ENCODE measurements around the genes ZNF717, POU1F1, C3orf38 and OR5H14.

DNA sequence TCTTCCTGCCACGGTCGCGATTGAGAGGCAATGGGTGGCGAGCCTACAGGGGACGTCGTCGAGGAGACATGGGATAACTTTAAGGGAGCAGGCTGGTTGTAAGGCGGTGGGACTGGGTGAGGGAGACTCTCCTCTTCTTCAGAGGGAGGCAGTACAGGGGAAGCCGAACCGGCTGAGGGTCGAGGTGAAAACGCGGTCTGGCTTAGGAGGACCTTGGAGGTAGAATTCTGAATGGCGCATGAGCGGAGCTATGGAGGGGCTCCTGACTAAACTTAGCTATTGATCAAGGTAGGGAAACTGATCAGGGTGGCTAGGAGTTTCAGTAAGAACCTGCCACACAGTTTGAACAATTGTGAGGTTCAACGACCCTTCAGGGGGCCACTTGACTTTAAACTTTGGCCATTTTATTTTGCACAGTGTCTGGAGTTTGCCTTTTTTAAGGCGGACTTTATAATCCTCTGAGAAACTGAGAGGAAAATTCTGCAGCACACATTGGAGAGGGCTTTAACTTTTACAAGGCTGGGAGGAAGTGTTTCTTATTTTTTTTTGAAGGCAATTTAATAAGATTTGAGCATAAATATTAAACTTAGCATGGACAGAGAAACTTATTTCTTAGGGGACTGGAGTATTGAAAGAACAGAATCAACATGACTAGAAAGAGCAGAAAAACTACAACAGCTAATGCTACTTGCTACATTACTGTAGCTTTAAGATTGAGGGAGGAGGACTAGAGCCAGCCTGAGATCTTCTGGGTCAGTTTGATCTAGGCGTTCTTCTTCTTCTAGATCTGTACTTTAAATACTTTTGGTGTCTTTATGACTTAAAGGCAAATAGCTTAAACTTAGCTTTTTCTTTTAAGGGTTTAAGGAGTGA, 159.3 kb upstream of the FRG2C start:
- PRO-cap, 2 experiments, result no peak in any of the 2 experiments
- RAMPAGE, long total RNA, 4 experiments, result start-site peak on the plus strand in 1 of 4 experiments, centred at position 243 of the sequence, 11 reads per replicate

DNA sequence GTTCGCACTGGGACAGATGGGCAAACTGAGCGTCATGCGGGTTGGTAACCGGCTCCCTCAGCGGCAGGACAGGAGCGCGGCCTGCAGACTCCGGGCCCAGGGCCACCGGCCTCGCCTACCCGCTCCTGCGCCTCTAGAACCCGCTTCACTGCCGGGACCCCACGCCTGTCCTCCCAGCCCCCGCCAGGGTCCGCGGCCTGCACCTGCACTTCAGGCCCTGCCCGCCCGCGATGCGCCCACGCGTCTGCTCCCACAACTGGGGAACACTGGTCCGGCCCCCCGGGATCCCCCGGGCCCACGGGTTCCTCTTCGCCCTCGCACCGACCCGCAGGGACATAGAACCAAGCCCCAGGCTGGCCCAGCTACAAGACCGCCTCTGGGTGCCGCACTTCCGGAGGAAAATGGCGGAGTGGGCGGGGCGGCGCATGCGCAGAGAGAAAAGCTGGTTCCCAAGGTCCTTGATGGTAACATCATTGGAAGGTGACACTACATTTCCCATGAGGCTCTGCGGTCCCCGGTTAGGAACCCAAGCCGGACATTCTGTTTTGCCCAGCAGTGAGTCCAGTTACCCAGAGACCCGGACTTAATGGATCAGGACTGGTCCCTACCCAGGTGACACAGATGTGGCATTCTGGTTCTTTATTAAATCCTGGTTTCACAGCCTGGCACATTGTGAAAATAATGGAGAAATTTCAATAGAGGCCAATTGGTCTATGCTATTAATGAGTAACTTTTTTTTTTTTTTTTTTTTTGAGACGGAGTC, at the start of gene ZNF717:
TSS of gene ZNF717 (minus strand) at position 369 of the 763 bp plus-strand sequence.
- PRO-cap, 2 experiments, result peak in 2 of 2 experiments; most common minus-strand start position 377 of the sequence (in 2)
- RAMPAGE, long total RNA, 4 experiments, result start-site peak on the minus strand in 4 of 4 experiments, centred at positions 351 to 370 of the sequence, 30 to 73 reads per replicate

- PRO-cap, 2 experiments, result no peak in any of the 2 experiments
- RAMPAGE, long total RNA, 4 experiments, result no peak in any of the 4 experiments
Observed at GRCh38 chr3:76165157-76165524, 379.8 kb upstream of the ZNF717 start.

- PRO-cap, 2 experiments, result no peak in any of the 2 experiments
- RAMPAGE, long total RNA, 4 experiments, result no peak in any of the 4 experiments
Observed at GRCh38 chr3:77617577-77617958, 577.7 kb downstream of the ROBO2 start.

GRCh38 chr3:78923520-78924749, 843.9 kb downstream of the ROBO1 start:
- PRO-cap, 2 experiments, result no peak in any of the 2 experiments
- RAMPAGE, long total RNA, 4 experiments, result no peak in any of the 4 experiments

DNA sequence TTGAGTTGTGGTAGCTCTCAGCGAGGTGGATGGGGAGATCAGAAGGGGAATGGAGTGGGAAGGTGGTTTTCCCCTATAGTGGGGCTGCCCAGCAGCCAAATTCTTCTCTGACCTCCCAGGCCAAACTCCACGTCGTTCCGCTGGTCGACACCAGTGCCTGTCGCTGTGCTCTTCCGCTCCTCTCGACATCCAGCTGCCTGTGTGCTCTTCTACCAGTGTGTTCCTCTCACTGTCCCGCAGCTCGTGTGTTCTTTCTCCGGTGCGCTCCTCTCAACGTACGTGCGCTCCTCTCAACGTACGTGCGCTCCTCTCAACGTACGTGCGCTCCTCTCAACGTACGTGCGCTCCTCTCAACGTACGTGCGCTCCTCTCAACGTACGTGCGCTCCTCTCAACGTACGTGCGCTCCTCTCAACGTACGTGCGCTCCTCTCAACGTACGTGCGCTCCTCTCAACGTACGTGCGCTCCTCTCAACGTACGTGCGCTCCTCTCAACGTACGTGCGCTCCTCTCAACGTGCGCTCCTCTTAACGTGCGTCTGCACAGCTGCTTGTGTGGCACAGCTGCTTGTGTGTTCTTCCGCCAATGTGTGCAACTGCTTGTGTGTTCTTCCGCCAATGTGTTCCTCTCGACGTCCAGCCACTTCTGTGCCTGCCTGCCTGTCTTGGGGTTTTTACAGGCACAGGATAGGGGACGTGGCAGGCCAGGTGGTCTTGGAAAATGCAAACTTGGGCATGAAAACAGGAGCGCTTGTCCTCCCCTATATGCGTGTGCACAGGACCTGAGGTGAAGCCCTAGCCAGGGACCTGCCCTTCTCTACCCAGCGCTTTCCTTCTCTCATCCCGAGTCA, 991.1 kb downstream of the GBE1 start:
- PRO-cap, 2 experiments, result no peak in any of the 2 experiments
- RAMPAGE, long total RNA, 4 experiments, result no peak in any of the 4 experiments

DNA sequence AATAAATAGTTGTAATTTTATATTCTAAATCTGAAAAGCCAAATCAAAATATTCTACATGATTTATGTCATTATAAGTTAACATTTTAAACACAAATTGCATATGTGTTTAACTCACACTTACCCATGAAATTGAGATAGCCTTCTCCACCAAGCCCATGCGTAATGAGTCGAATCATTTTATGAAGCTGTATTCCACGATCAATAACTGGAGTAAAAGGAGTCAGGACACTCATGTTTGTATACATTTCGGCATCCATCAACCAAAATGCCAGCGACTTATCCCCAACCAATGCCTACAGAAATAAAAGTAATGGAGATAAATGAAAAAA, 183.7 kb downstream of the GBE1 start:
- PRO-cap, 2 experiments, result no peak in any of the 2 experiments
- RAMPAGE, long total RNA, 4 experiments, result start-site peak on the minus strand in 1 of 4 experiments, centred at position 249 of the sequence, 19 reads per replicate

DNA sequence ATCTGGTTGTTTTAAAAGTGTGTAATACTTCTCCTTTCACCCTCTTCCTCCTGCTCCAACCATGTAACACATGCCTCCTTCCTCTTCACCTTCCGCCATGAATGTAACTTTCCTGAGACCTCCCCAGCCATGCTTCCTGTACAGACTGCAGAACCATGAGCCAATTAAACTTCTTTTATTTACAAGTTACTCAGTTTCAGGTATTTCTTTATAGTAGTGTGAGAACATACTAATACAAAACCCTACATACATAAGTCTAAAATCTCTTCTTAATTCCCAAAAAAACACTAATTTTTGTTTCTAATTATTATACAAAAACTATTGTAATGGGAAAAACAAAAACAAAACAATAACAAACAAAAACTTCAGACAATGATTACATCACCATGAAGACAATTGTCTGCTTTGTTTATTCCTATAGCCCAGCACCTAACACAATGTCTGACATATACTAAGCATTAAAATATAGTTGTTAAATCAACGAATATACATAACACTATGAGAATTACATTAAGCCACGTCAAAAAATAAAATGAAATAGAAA, 29.7 kb downstream of the GBE1 start:
- PRO-cap, 2 experiments, result no peak in any of the 2 experiments
- RAMPAGE, long total RNA, 4 experiments, result start-site peak on the minus strand in 1 of 4 experiments, centred at position 339 of the sequence, 5 reads per replicate

DNA sequence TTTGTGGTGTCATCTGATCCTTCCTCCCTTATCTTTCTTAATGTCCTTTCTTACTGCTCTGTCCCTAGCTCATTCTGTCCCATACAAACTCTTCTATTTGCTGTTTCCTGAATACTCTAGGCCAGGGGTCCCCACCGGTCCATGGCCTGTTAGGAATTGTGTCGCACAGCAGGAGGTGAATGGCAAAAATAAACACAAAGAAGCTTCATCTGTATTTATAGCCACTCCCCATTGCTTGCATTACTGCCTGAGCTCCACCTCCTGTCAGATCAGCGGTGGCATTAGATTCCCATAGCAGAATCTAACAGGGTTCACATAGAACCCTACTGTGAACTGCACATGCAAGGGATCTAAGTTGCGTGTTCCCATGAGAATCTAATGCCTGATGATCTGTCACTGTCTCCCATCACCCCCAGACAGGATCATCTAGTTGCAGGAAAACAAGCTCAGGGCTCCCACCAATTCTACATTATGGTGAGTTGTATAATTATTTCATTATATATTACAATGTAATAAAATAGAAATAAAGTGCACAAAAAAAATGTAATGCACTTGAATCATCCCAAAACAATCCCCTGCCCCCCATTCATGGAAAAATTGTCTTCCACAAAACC, 28.5 kb downstream of the GBE1 start:
- PRO-cap, 2 experiments, result no peak in any of the 2 experiments
- RAMPAGE, long total RNA, 4 experiments, result start-site peak on the minus strand in 1 of 4 experiments, centred at position 382 of the sequence, 13 reads per replicate

DNA sequence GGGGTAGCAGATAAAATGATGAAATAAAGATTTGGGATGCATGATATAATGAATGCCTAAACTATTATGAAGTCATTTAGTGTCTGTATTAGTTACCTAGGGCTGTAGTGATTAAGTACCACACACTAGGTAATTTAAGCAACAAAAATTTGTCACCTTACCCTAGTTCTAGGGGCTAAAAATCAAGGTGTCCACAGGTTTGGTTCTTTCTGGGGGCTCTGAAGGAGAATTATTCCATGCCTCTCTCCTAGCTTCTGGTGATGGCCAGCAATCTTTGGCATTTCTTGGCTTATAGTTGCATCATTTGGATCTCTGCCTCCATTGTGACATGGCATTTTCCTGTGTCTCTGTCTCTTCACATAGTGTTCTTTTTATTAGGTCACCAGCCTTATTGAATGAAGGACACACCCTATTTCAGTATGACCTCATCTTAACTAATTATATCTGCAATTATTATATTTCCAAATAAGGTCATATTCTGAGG, 3.1 kb upstream of the GBE1 start:
- PRO-cap, 2 experiments, result no peak in any of the 2 experiments
- RAMPAGE, long total RNA, 4 experiments, result no peak in any of the 4 experiments

- PRO-cap, 2 experiments, result no peak in any of the 2 experiments
- RAMPAGE, long total RNA, 4 experiments, result no peak in any of the 4 experiments
Observed at GRCh38 chr3:82080313-82080654, 318.8 kb upstream of the GBE1 start.

DNA sequence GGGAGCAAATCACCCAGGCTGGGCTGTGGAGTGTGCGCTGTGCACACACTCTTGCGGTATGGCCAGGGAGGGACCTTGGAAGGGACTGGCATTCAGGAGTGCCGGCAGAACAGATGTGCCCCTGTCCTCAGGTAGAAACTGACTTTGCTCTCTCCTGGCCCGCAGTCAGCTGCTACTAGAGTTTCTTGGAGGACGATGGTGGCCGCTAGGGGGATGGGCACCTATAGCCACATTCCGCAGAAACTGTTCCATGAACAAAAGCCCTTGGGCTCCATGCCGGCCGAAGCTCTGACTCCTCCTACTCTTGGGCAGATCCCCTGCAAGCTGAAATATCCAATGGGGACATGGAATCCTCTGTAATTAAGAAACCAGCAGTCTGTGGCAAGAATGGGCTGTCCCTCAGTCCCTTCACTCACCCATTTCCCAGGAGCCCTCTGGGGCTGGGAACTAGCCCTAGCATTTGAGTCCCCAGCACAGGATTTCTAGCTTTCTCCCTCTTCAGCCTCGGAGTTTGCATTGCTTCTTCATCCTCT, 410.2 kb upstream of the CADM2 start:
- PRO-cap, 2 experiments, result no peak in any of the 2 experiments
- RAMPAGE, long total RNA, 4 experiments, result no peak in any of the 4 experiments

- PRO-cap, 2 experiments, result no peak in any of the 2 experiments
- RAMPAGE, long total RNA, 4 experiments, result no peak in any of the 4 experiments
Observed at GRCh38 chr3:87276347-87276668, at the start of gene POU1F1. TSS of gene POU1F1 (minus strand) at chr3:87276584.

DNA sequence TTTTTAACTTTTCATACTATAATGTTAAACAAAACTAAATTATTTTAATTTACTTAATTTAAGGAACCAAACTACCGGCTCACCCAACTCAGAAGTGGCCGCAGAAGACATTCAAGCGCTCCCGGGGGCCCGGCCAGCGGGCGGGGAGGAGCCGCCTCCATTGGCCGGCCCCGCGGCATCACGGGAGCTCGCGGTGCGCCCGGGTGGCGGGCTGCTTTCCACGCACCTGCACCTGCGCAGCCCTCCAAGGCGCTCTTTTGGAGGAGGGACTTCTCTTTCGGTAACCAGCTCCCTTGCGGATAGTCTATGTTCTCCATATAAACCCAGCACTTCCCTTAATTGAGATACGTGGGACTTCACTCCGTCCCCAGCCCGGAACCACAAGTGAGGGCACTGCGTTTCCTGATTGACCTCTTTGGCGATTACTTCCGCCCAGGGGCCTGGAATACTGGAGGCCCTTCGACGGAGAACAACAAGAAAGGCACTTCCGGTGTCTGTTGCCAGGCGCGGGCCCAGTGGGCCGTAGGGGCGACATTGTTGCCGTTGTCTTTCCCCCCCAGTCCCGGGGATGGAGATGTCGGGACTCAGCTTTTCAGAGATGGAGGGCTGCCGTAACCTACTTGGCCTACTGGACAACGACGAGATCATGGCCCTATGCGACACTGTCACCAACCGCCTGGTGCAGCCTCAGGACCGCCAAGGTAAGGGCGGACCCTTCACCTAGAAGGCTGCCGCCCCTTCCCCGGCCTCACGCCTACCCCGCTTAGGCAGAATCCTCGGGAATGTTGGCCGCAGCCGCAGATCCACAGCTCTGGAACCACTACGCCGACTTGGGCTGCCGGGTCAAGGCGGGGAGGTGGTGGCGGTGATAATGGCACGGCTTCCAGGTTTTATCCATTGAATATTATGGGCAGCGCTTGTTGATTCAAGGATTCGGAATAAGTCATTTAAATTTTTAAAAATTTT, at the start of gene C3orf38:
TSS of gene C3orf38 (plus strand) at position 475 of the 966 bp plus-strand sequence.
- PRO-cap, 2 experiments, result peak in 2 of 2 experiments; most common plus-strand start position 186 of the sequence (in 1); most common minus-strand start position 180 of the sequence (in 1)
- RAMPAGE, long total RNA, 4 experiments, result start-site peak on the plus strand in 2 of 4 experiments, centred at positions 468 to 501 of the sequence, 38 to 236 reads per replicate

GRCh38 chr3:93898396-93898823, 75.3 kb downstream of the PROS1 start:
- PRO-cap, 2 experiments, result no peak in any of the 2 experiments
- RAMPAGE, long total RNA, 4 experiments, result no peak in any of the 4 experiments

DNA sequence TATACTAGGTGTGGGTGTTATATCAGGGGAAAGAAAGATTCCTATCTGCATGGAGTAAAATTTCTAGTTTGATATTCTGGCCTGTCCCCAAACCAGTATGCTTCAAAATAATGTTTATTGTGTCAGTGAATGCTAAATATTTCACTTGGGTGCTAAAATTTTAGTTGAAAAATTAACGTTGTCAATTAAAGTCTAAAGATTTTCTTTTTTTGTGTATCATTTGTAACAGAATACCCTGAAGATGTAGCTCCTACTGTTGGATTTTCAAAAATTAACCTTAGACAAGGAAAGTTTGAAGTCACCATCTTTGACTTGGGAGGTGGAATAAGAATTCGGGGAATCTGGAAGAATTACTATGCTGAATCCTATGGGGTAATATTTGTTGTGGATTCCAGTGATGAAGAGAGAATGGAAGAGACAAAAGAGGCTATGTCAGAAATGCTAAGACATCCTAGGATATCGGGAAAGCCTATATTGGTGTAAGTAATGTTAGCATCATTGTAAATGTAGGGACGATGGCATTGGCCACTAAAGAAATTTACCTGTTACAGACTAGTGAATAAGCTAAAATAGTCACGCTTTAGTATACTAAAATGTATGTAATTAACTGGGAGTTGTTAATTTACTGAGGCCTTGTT, 23.6 kb downstream of the ARL13B start:
- PRO-cap, 2 experiments, result no peak in any of the 2 experiments
- RAMPAGE, long total RNA, 4 experiments, result start-site peak on the plus strand in 1 of 4 experiments, centred at position 233 of the sequence, 14 reads per replicate

DNA sequence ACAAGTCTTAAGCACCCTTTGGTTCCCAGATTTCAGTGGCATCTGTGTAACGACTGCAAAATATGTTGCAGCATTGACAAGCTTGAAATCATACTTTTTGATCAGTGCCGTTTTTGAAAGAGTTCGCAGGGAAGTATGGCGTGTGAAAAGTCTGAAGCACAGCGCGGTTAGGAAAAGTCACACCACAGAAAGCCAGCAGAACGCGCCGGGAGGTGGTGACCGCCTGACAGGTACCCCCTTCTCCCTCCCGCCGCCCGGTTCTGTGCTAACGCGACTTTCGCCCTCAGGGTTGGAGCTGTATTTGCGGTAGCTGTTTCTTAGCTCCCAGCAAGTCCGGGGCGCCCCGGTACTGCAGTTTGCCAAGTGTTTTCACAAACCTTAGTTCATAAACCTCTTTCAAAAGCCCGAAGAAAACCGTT, 492 bp upstream of the CRYBG3 start:
- PRO-cap, 2 experiments, result peak in 1 of 2 experiments; most common plus-strand start position 198 of the sequence (in 1)
- RAMPAGE, long total RNA, 4 experiments, result no peak in any of the 4 experiments

- PRO-cap, 2 experiments, result no peak in any of the 2 experiments
- RAMPAGE, long total RNA, 4 experiments, result no peak in any of the 4 experiments
Observed at GRCh38 chr3:98147184-98147578, at the start of gene OR5H14. TSS of gene OR5H14 (plus strand) at chr3:98147479.

- PRO-cap, 2 experiments, result no peak in any of the 2 experiments
- RAMPAGE, long total RNA, 4 experiments, result no peak in any of the 4 experiments
Observed at GRCh38 chr3:98164992-98165337, 1.5 kb upstream of the OR5H15 start.

DNA sequence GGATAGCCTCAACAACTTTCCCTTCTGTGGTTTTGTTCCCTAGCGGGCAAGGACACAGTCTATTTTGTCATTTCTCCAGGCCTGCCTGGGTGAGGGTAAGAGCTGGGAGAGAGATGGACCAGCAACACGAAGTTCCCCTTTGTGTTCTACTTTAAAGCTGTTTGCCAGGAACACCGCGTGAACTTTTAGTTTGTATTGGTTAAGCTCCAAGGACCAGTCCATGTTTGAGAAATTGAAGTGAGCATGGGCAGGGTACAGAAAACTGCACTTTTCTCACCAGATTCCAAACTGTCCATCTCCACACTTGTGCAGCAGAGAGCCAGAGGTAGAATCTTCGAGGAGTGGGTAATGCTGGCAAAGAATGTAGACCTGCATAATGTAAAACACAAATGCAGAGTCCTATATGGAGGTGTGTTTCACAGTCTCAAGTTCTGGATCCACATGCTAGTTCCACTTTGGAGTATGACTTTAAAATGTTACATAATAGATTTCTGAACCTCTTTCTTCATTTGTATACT, 21.1 kb downstream of the ST3GAL6 start:
- PRO-cap, 2 experiments, result no peak in any of the 2 experiments
- RAMPAGE, long total RNA, 4 experiments, result no peak in any of the 4 experiments